Neural crest cell (in vitro differentiated cells): ENCODE results near the gene ZCCHC7.

GRCh38 chr9:35909828-35910654 lies 751 bp downstream of the SPAAR start:
- PRO-cap = no peak

DNA sequence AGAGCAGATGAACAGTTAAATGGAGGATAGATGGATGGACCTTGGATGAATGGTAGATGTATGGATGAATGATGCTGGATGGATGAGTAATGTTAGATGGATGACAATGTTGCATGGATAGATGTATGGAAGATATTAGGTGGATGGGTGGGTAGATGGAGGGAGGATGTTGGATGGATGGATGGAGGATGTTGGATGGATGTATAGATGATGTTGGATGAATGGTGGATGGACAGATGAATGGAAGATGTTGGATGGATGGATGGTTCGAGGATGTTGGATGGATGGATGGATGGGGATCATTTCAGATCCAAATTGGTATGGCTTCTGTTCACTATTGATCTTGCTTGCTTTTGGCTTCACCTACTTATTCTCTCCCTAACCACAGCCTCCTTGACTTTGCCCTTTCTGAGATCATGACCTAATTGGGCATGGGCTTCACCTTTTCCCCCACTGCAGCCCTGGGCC lies 9.0 kb downstream of the GLIPR2 start:
- PRO-cap = no peak

DNA sequence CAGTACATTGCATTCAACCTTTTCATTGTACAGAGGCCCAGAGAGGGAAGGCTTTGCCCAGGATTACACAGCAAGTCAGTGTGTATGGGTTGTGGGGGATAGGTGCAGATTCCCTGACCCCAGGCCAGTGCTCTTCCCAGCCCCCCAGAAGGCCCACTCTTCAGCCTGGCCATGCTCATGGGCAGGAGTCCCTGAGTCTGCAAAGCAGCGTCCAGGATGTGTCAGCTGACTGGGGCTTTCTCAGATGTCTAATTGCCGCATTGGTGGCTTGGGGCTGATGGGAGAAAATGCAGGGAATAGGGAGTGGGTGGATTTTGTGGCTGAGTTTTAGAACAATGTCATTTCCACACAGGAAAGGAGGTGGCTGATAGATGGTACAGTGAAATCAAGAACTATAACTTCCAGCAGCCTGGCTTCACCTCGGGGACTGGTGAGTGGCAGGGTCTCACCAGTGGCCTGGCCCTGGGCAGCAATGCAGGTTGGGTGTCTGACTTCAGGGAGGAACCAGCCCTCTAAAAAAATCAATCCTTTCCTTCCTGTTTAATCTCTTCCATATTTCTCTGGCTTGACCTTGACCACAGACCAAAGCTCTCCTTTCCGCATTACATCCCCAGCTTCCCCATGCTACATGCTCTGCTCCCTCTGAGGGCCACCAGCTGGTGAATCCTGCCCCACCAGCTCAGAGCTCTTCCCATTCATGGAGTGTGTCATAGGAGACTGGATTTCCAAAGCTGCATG lies 14.2 kb downstream of the GLIPR2 start:
- PRO-cap = no peak

DNA sequence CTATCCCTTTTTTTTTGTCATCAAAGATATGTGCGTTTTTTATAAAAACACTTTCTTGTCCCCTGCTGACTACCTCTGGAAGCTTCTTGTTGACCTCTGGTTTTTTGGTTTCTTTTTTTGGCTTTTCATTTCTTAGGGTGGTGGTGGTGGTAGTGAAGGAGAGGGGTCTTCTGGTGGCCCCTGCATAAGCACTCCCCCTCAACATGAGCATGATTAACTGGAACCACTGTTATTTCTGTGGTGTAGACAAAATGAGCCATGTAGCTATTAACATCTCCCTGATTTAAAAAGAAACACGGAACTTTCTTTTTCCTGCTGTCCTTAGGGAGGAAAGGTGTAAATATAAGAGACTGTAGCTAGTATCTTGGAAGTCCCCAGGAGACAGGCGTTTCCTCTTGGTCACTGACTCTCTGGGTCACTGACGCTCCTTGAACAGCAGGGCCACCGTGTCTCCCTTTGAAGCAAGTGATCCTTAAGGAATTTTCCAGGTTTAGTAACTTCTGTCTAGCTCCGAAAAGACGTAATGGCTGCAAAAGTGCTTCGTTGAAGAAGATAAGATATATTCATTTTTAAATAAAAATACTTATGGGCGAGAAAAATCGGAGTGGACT lies 881 bp upstream of the CLTA start:
- PRO-cap = no peak

- PRO-cap = no peak
Observed at GRCh38 chr9:36211573-36212248, 21.0 kb downstream of the CLTA start.

DNA sequence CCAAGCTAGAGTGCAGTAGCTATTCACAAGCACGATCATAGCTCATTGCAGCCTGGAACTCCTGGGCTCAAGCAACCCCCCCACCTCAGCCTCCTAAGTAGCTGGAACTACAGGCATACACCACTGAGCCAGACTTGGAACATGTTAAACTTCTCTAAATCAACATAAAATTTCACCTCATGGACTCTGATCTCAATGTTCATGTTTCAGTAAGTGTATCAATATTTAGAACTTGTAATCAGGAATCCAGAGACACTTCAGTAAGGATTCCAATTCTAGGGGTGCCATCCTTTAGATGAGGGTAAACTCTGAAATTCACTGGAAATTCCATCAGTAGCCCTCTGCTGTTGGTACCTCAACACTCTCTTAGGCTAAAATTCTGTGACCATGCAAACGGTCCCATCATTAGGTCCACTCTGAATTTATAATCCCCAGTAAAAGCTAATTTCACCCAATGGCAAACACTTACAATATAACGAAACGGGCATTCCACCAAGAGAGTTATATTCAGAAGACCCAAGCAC lies 6.7 kb downstream of the GNE start:
- PRO-cap = no peak

DNA sequence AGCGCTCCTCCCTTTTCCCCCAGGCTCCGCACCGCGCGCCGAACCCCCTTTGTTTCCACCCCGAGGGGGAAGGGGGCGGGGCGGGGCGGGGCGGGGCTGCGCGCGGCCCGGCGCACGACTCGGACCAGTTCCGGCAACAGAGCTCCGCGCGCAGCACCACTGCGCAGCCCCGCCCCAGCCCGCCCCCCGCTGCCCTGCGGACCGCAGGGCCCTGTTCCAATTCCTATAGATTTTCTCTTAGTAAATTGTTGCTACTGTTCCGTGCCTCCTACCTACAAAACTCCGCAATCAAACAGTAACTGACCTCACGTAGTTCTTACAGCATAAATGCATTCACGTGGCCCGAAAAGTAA lies 1.0 kb upstream of the RNF38 start:
- PRO-cap = bidirectional peak, plus-strand start at position 240 of the sequence, minus-strand start at position 51 of the sequence

DNA sequence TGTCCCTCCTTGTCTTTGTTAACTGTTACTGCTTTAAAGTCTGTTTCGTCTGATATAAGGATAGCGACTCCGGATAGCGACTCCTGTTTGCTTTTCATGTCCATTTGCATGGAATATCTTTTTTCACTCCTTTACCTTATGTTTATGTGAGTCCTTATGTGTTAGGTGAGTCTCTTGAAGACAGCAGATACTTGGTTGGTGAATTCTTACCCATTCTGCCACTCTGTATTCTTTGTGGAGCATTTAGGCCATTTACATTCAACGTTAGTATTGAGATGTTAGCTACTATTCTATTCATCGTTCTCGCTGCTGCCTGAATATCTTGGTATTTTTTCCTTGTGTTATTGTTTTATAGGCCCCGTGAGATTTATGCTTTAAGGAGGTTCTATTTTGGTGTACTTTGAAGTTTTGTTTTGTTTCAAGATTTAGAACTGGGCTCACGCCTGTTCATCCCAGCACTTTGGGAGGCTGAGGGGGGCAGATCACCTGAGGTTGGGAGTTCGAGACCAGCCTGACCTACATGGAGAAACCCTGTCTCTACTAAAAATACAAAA lies 14.0 kb upstream of the RNF38 start:
- PRO-cap = no peak

- PRO-cap = no peak
Observed at GRCh38 chr9:36492762-36493446, 79.8 kb upstream of the MELK start.

GRCh38 chr9:36996670-36997259 lies 37.3 kb downstream of the PAX5 start:
- PRO-cap = no peak

- PRO-cap = no peak
Observed at GRCh38 chr9:37004384-37004885, 29.6 kb downstream of the PAX5 start.

DNA sequence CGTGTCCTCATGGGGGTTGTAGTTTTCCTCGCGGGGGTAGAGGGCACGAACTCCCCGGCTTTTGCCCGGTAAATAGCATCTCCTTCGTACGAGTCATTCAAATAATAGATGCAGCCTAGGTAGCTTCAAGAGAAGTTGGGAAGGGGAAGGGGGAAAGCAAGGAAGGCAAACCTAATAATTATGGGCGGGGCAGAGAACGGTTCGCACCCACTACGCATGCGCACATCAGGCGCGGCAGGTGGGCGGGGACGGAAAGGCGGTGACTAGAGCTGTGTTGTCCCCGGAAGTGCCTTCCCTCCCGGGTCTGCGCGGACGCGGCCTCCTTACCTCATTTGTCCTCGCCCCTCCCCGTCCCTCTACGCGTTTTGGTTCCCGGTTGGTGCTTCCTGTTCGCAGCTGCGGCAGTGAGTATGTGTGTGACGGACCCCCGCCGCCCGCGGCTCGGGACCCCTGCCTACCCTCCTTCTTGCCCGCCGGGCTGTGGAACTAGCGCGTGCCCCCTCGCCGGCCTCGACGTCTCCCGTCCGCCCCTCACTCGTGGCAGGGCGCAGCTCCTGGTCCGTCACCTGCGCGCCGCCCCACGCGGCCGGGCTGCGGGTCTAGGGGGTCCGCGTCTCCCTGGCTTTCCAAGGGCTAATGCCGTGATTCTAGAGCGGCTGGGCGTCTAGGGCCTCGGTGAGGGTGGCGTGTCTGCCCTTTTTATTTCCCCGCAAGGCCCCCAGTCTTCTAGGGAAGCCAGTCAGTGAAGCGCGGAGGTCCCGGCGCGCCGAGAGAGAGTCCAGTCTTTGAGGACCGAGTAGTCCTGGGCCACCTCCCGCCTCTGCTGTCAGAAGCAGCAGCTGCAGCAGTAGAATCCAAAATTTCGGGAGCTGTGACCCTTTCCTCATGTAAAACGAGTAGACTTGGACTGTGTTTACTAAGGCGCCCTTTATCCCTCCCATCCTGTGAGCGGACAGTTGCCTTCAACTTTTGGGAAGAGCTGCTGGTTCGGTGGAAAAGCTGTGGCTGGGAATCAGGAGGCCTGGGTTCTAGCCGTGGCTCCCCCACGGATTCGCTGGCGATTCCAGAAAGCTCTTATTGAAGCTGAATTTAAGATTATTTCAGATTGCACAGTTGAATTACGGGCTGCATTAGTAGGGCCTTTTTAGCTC lies at the start of gene ZCCHC7:
TSS of gene ZCCHC7 (plus strand) at position 355 of the 1,151 bp plus-strand sequence.
- PRO-cap = bidirectional peak, plus-strand start at position 393 of the sequence, minus-strand start at position 198 of the sequence; unidirectional peak, minus-strand start at position 787 of the sequence

- PRO-cap = no peak
Observed at GRCh38 chr9:37341197-37342309, 80.9 kb upstream of the GRHPR start.

- PRO-cap = no peak
Observed at GRCh38 chr9:37356977-37357963, 65.2 kb upstream of the GRHPR start.

DNA sequence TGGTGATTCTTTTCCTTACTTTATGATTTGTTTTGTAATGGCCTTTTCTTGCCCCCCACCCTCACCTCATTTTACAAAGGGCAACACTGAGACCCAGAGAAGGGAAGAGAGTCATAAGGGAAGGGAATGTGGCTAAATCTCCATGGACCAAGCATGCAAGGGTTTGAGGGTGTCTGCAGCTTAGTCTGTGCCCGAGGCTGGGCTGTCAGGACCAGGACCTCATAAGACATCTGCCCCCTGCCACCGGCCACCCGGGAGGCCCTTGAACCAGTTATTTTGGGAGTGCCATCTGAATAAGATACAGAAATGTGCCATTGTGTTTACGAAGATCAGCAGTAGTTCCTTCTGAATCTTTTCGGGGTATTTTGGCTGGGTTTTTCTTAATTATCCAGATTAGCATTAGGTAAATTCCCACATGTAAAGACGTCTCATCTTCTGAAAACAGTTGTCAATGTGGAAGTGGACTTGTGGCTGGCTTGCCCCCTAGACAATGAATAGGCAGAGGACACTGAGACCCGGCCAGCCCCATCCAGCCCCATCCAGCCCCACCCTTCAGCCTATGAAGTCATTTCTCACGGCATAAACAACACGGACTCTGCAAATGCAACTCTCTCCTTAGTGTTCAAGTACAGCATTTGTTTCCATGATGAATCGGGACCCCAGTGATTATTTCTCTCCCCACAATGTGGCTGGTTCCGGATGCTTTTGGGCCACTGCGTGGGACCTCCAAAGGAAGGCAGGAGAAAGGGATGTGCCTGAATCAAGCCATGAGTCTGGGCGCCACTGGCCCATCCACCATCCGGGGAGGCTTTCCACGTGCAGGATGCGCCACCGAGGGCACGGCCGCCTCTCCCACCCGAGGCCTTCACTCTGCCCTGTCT lies 44.3 kb upstream of the GRHPR start:
- PRO-cap = no peak

- PRO-cap = no peak
Observed at GRCh38 chr9:37421935-37422423, 517 bp upstream of the GRHPR start.

GRCh38 chr9:37465865-37466061 lies 513 bp upstream of the ZBTB5 start:
- PRO-cap = bidirectional peak, plus-strand start at chr9:37465947, minus-strand start at chr9:37465792

GRCh38 chr9:37471850-37472846 lies 6.9 kb upstream of the ZBTB5 start:
- PRO-cap = bidirectional peak, plus-strand start at chr9:37472445, minus-strand start at chr9:37472460

- PRO-cap = no peak
Observed at GRCh38 chr9:37565277-37566005, 10.7 kb downstream of the FBXO10 start.

DNA sequence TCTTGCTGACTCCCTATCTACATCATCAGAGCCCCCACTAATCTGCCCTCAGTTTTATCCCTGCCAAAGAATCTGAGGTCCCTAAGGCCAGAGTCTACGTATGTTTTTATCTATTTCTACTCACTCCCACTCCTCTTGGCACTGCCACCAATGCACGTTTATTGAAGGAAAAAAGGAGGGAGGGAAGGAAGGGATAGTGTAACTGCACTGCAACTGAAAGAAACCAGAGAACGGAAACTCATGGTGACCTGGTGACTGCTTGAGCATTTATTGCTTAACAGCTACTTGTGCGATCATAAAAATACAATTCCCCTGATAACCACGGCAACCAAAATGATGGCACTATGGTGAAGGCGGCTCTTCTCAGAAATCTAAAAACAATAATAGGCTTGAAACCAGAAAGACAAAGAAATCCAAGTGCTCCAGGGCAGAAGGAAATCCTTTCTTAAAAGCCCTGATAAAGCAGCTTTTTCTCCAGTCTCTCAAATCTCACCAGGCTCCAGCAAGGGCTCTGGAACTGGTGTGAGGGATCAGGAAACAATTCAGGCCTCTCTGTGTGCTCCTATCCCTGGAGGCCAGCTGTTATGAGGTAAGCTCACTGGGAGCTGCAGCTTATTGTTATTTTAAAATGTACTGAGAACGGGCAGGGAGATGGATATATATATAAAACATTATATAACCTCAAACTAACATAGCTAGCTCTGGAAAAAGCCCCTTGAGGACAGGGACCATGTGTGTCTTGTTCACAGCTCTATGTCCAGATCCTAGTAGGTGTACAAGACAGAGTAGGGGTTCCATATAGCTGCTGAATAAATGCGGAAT lies 1.9 kb downstream of the FBXO10 start:
- PRO-cap = no peak